ENCODE measurements around a stretch of chrX.

DNA sequence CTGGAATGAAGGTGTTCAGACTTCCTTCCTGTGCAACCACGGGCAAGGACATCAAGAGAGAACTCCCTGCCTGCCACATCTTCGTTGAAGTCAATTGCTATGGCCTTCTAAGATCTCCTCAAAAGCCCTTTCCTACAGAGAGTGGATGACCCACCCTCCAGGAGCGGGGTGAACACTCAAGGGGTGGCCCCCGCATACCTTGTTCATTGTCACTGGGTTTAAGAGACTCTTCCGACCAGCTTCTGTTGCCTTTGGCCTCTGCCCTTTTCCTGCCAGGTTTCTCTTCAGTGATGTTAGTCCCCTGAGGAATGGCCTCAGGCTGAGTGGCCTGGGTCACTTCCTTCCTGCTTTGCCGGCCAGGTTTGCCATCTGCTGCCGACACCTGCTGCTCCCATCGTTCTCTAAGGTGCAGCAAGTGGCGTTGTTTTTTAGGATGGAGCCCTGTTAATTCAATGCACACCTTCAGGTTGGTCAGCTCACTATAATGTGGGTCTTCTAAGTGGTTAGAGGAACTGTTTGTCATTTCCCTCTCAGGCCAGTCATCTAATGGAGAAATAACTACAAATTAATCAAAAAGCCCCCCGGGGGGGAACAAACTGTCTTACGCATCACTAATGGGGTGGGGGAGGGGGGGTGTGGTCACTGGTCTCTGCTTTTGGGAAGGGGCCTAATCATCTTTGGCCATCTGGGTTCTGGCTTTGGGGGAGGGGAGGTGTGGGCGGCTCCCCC is 34.2 kb downstream of the BCOR start:
- PRO-cap, result no peak

- PRO-cap, result no peak
These were observed 9.4 kb upstream of the BCOR start for GRCh38 chrX:40106940-40107742.

GRCh38 chrX:40127100-40127524 is 29.4 kb upstream of the BCOR start:
- PRO-cap, result no peak

- PRO-cap, result no peak
These were observed 48.0 kb upstream of the BCOR start for GRCh38 chrX:40145714-40146249.

- PRO-cap, result no peak
These were observed 54.7 kb upstream of the BCOR start for GRCh38 chrX:40152114-40153273.

DNA sequence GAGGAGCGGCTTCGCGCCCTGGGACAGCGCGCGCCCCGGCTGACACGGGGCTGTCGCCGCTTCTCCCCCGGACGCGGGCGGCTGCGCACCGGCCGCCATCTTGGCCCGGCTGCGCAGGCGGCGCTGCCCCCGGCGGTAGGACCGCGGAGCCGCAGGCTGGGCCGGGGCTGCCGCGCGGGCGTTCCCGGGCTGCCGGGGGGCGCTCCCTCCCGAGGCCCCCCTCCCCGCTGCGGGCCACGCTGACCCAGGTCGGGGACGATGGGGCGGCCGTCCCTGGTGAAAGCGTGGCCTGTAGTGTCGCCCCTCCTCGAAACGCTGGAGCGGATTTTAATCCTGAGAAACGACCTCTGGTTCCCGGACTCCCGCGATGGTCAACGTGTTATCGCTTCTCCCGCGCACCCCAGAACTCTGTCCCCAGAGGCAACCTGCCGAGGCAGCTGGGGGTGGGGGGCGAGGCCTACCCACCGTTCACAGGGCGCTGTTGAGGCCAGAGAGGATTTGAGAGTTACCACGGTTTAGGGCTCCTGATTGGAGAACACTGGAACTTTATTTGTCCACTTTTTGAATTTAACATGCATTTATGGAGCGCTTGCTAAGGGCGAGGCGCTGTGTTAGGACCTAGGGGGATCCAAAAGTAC is 60.6 kb upstream of the BCOR start:
- PRO-cap, result no peak

DNA sequence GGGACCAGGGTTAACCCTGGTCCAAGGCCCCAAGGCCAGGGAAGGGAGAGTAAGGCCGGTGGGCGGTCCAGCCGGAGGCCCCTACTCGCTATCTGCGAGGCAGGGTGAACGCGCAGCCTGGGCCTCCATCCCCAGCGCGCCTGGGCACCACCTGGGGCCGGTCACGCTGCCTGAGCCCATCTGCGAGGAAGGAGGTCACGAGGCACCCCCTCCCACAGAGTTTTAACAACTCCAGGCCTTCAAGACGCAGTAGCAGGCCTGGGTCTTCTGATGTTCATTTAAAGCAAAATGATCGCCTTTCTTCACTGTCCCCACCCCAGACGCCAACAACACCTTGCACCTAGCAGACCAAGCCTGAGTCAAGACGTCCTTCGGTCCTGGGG is 72.1 kb upstream of the BCOR start:
- PRO-cap, result no peak

- PRO-cap, result no peak
These were observed 77.3 kb upstream of the BCOR start for GRCh38 chrX:40175136-40175412.

GRCh38 chrX:40267456-40267890 is 169.7 kb upstream of the BCOR start:
- PRO-cap, result no peak

DNA sequence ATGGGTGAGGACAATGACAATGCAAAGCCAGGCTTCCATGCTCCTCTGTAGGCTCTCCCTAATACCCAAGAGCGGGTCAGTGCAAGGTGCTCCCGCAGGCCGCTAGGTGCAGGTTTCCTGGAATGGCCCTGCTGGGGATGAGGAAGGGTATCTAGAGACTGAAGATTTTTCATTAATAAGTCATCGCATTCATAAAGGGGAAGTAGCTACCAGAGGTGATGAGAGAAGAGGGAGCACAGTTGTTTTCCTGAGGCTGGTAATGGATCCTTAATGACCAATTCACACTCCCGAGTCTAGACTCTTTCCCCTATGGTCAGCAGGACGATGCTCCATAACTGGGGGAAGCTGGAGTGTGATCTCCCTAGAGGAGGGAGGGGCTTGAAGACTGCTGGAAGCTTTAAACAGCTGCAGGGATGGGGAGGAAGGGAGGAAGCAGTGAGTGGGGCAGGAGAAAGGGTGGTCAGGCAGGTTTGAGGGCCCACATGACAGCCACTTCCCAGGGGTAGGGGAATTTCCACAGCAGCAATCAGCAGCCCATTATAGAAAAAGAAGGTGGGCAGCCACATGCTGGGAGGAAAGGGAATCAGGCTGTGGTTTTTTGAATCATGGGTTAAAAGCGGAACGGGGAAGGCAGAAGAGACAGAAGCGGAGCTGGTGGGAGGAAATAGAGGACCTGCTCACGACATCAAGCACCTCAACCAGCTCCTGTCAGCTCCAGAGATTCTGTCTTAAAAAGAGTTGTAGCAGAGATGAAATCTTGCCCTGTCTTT is 10.2 kb upstream of the ATP6AP2 start:
- PRO-cap, result no peak

DNA sequence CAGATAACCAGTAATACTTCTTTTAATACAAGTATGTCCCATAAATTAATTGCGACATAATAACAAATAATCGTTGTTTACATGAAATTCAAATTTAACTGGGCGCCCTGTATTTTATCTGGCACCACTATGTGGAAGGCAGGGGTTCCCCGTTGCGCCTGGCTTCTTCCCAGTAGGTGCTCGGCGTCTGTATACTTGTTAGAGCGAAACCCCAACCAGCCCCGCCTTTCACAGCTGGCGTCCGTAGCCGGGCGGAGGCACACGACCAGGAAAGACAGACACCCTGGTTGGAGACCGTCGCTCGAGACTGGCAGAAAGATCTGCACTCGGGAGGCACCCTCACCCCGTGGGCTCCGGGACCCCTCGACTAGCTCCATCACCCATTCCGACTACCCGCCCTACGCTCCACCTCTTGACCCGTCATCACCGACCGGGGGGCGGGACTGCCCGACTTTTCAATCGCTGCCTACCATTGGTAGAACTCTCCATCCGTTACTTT is 383 bp upstream of the ATP6AP2 start:
- PRO-cap, result bidirectional peak, plus-strand start at position 277 of the sequence, minus-strand start at position 169 of the sequence; bidirectional peak, plus-strand start outside the sequence, minus-strand start at position 391 of the sequence

DNA sequence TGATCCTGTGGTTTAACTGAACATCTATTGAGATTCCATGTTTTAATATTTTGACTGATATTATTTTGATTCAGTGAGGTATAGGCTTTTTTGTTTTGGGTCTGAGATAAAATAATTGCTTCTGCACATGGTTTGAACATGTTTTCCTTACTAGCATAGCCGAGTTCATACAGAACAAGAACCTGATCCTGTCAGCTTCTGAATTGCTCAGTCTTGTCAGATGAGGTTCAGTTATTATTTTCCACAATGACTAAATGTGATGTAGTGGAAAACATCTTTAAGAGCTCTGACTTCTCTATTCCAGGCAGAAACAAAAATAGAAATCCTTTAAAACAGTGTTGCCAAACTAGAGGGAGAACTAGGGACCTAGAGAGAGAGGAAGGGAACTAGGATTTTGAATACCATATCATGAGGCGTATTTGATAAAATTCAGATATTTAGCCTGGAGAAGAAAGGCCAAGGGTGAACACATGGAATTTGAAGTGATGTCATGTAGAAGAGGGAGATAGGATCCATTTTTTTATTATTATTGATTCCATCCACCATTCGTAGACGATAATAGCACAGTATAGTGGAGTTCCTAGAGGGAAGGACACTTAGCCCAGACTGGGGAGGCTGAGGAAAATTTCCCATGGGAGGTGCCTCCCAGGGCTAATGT is 2.1 kb downstream of the ATP6AP2 start:
- PRO-cap, result no peak

GRCh38 chrX:40714384-40715206 is 20.7 kb downstream of the MED14 start:
- PRO-cap, result no peak

GRCh38 chrX:41045816-41046634 is 39.2 kb upstream of the USP9X start:
- PRO-cap, result no peak

DNA sequence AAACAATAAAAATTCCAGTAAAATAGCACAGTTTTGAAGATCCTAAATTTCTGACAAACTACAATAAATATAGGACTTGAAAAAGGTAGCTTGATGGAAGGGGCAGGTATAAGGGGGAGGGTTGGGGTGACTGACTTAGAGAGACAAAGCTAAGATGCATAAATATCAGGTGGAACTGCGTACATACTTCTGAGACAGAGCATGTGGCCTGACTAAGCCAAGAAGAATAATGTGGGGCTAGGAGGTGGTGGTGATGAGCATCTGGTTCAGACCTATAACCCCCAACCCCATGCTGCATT is 19.7 kb downstream of the USP9X start:
- PRO-cap, result no peak

GRCh38 chrX:41159025-41159534 is 73.8 kb downstream of the USP9X start:
- PRO-cap, result no peak

DNA sequence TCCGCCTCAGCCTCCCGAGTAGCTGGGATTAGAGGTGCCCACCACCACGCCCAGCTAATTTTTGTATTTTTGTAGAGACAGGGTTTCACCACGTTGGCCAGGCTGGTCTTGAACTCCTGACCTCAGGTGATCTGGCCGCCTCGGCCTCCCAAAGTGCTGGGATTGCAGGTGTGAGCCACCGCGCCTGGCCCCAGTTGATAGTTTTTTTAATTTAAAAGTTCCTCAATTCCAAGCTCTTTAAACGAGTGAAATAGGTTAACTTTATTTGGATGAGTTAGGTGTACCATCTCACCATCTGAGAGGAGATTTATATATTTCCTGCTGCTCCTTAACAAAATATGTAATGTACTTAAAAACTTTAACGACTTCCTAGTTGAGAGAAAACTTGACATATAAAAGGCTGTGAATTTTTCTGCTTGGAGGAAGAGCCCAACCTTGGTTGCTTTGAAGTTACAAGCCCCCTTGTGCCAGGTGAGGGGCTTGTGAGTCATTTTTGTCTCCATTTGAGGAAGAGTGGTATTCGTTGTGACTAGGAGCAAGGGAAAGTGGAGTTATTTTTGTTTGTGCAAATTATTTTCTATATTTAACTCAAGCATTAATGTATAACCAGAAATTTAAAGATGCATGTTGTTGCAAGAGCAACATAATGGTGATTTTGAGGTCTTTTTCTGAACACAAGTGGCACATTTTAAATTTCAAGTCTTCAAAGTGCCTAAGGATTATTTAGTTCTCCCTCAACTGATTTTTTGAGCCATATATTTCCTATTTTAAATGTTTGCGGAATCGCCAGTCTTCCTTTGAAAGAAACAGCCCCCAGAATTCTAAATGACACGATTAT is 99.1 kb upstream of the DDX3X start:
- PRO-cap, result no peak

GRCh38 chrX:41302951-41303370 is 31.0 kb upstream of the DDX3X start:
- PRO-cap, result no peak

- PRO-cap, result no peak
These were observed 12.1 kb downstream of the DDX3X start for GRCh38 chrX:41346112-41346483.

DNA sequence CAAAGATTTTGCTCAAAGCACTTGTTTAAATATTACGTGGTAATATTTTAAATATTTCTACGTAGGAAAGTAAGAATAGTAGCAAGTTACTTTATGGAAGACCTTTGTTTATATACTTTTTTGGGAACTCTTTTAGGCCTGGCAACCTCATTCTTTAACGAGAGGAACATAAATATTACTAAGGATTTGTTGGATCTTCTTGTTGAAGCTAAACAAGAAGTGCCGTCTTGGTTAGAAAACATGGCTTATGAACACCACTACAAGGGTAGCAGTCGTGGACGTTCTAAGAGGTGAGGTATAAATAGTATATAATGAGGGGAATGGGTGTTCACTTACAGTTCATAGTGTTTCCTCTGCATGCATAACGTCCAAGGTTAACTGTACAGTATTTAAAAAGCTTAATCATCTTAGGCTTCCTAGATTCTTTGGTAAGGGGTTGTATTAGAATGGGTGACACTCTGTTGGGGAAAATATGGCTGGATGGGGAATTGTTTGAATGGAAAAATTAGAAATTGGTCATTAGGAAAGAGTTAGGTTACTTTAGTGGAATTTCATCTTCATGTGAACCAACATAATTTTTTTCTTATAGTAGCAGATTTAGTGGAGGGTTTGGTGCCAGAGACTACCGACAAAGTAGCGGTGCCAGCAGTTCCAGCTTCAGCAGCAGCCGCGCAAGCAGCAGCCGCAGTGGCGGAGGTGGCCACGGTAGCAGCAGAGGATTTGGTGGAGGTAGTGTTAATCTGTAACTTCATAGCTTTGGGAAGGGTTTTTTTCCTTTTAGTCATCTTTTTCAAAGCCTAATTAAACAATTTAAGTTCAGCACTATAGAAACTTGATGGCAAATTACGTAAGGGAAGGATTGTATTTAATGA is 13.0 kb downstream of the DDX3X start:
- PRO-cap, result no peak

Measured in natural killer cell (primary cell).